Lung (tissue), 4 donors: ENCODE data around the genes HORMAD2, OSBP2 and MORC2.

- PRO-cap, result no peak
- RAMPAGE, long total RNA, result no peak
- RRBS, result no CpG with 5 or more reads among the region's 13 CpGs
Observed at GRCh38 chr22:29151912-29152724, 53.6 kb upstream of the EMID1 start.

GRCh38 chr22:29308825-29309166 lies 2.3 kb downstream of the GAS2L1 start:
- PRO-cap, result no peak
- RAMPAGE, long total RNA, result no peak
- RRBS, result no CpG with 5 or more reads among the region's 12 CpGs

GRCh38 chr22:29309167-29309774 lies 2.8 kb downstream of the GAS2L1 start:
- PRO-cap, result no peak
- RAMPAGE, long total RNA, result no peak
- RRBS, result no CpG with 5 or more reads among the region's 13 CpGs

DNA sequence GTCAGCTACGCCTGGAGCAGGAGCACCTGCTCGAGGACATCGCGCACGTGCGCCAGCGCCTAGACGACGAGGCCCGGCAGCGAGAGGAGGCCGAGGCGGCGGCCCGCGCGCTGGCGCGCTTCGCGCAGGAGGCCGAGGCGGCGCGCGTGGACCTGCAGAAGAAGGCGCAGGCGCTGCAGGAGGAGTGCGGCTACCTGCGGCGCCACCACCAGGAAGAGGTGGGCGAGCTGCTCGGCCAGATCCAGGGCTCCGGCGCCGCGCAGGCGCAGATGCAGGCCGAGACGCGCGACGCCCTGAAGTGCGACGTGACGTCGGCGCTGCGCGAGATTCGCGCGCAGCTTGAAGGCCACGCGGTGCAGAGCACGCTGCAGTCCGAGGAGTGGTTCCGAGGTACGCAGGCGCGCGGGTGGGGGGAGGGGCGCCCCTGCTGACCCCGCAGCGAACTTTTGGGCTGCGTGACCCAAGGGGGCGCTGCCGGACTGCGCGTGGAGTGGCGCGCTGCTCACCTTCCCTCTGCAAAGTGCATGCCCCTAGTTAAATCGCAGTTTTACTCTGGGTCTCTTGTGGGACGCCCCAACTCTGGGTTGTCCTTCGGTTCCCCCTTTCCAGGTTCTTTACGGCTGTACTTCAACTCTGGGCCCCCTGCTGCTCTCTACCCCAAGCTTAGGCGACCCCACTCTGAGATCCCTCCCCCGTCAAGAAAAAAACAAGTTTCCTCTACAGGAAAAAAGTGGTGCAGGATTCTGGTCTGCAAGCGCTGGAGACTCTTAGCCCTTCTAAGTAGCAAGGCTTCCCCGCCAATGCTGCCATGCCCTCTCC lies 947 bp downstream of the NEFH start:
- PRO-cap, result no peak
- RAMPAGE, long total RNA, result no peak
- RRBS, result no CpG with 5 or more reads among the region's 80 CpGs

GRCh38 chr22:29618173-29618479 lies 14.7 kb downstream of the NF2 start:
- PRO-cap, result no peak
- RAMPAGE, long total RNA, result no peak
- RRBS, result no CpG with 5 or more reads among the region's 1 CpG

- PRO-cap, result no peak
- RAMPAGE, long total RNA, result no peak
- RRBS, result no CpG with 5 or more reads among the region's 7 CpGs
Observed at GRCh38 chr22:29665504-29665823, 54.3 kb upstream of the CABP7 start.

DNA sequence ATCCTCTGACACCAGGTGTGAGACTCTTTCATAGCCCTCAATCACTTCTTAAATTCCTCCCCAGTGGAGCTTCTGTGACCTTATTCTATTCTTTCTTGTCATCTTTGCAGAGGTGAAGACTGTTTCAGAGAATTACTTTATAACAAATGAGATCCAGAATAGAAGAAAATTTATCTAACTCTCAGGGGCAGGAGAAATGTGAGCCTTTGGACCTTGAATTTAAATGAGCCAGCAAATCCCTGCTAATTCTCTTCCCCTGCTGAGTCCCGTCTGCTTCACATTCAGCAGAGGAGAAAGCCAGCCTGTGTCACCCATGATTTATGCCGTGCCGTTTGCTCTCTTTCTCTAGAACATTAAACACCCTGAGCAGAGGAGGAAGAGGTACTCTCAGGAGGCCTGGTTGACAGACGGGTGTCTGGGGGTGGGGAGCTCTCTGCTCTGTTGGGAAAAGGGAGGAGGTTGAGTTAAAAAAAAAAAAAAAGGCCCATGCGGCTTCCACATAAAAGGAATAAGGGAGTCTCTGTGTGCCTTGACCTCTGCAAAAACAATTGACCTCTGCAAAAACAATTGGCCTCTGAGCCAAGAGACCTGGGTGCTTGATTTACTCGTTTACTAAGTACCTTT lies 11.3 kb upstream of the MTMR3 start:
- PRO-cap, result no peak
- RAMPAGE, long total RNA, result no peak
- RRBS, result no CpG with 5 or more reads among the region's 6 CpGs

DNA sequence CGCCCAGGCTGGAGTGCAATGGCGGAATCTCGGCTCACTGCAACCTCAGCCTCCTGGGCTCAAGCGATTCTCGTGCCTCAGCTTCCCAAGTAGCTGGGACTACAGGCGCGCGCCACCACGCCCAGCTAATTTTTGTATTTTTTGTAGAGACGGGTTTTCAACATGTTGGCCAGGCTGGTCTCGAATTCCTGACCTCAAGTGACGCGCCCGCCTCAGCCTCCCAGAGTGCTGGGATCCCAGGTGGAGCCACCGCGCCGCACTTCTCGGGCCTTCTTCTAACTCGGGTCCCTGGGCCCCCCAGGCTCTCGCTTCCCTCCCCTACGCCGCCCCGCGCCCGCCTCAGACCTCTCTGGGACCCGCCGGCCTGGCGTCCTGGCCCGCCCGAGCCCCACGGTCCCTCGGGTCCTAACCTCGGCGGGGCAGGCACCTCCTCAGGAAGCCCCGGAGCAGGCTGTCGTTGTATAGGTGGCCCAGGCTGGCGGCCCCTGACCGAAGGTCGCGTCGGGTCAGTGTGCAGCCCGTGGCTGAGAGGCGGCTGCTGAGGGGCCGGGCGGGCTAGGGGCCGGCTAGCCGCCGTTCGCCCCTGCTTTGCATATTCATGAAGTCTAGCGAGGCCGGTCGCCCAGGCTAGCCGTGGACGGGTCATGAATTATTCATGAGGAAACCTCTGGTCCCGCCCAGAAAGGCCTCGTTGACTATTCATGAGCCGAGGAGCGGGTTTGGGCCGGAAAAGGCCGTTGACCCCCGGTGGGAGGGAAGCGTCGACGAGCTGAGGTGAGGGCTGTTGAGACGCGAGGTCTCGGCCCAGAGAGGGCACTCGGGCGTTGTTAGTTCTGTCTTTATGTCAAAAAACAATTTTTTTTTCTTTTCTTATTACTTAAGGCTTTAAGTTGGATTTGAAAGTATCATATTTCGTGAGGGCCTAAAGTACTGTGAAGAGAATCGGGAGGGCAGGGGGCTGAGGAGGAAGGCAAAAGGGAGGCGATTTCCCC lies at the start of gene HORMAD2:
Gene HORMAD2, plus strand, starts transcription at position 747 of the 992 bp plus-strand sequence.
- PRO-cap, result no peak
- RAMPAGE, long total RNA, result no peak
- RRBS, result 13% methylated on average over 23 of the region's 72 CpGs

DNA sequence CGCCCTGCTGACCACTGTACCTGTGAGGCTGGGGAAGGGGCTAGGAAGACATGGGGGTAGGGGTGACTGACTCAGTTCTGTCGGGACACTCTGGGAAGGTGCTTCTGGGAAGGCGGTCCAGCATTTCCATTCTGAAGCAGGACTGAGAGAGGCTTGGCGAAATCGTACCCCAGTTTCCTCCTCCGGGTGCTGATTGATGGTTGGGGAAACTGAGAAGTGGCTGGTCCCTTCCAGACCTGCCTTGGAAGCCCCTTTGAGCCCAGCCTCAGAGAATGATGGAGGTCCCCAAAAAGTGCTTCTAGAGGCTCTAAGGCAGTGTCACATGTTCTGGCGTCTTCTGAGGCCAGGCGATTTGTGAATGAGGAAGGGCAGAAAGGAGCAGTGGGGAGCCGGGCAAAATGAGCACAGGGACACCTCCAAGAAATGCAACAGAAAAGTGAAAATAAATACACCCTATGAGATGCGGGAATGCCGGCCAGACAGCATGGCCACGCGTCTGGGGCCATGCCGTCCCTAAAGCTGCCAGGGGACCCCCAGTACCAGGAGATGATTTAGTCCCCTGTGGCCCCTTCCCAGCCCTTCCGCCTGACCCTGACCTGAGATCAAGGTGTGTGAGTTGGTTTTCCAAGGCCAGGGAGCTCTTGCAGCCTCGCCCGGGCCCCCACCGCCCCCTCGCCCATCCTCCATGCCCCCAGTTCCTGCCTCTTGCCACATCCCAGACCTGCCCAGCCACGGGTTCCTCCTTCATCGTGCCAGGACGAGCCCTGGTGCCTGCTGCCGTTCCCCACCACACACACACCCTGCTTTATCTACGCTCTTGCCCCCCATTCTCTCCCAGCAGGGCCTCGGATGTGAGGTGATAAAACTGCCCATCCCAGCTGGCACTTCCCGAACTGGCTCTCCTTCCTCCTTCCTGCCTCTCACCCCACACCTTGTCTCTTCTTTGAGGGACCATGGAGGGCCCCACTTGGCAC lies 1.2 kb upstream of the LIF start:
- PRO-cap, result no peak
- RAMPAGE, long total RNA, result no peak
- RRBS, result 67% methylated on average over 3 of the region's 26 CpGs

- PRO-cap, result no peak
- RAMPAGE, long total RNA, result no peak
- RRBS, result no CpG with 5 or more reads among the region's 14 CpGs
Observed at GRCh38 chr22:30261019-30261927, 5.4 kb downstream of the OSM start.

GRCh38 chr22:30263274-30263794 lies 3.3 kb downstream of the OSM start:
- PRO-cap, result no peak
- RAMPAGE, long total RNA, result no peak
- RRBS, result 9% methylated on average over 9 of the region's 16 CpGs

DNA sequence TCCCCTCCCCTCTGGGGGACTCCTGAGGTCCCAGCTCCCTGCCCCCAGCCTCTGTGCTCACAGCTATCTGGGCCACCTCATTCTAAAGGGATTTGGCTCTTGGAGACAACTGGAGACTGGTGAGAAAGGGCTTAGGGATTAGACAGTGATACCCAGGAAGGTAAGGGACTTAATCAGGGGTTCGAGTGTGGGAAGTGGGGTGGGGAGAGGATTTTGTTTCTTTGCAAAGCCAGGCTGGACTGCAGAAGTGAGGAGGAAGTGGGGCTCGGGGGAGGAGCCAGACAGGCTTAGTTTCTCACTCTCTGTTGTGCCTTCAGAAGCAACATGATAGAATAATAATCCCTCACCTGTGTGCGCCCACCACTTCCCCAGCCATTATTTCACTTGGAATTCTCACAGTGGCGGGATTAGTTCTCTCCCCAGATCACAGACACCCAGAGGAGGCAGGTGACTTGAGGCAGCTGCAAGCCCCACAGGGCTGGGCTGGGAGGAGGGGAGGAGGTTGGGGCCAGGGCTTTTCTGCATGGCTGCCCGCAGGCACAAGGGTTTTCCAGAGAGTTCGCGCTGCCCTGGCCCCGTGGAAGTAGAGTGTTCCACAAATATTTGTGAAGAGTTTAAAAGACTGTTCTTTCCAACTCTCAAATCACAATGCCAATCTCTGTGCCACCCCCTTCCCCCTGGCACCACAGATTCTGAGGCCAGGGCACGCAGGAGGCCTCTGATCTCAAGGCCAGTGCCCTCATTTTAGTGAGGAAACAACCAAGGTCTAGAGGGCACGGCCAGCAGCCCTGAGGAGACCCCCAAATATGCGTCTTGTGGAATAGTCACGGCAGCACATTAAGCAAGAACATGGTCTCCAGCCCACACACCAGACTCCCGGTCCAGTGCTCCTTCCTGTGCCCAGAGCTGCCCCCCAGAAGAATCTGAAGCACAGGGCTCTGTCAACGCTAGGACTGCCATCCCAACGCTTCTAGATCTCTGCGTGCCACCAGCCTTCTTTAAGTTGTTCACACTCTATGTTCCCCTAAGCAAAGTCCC lies 3.9 kb upstream of the SEC14L2 start:
- PRO-cap, result no peak
- RAMPAGE, long total RNA, result no peak
- RRBS, result no CpG with 5 or more reads among the region's 16 CpGs

GRCh38 chr22:30694665-30695571 lies at the start of gene OSBP2:
Gene OSBP2 (plus strand): TSS chr22:30694874.
- PRO-cap, result bidirectional peak, plus-strand start at chr22:30694910, minus-strand start at chr22:30694831
- RAMPAGE, long total RNA, result no peak
- RRBS, result 3% methylated on average over 44 of the region's 95 CpGs

- PRO-cap, result no peak
- RAMPAGE, long total RNA, result no peak
- RRBS, result no CpG with 5 or more reads among the region's 10 CpGs
Observed at GRCh38 chr22:30705753-30706750, 11.4 kb downstream of the OSBP2 start.

GRCh38 chr22:30968113-30969140 lies at the start of gene MORC2:
Gene MORC2 (minus strand): TSS chr22:30968774.
- PRO-cap, result unidirectional peak, minus-strand start at chr22:30968770; bidirectional peak, plus-strand start at chr22:30969248, minus-strand start at chr22:30969035
- RAMPAGE, long total RNA, result no peak
- RRBS, result 29% methylated on average over 12 of the region's 71 CpGs

- PRO-cap, result no peak
- RAMPAGE, long total RNA, result no peak
- RRBS, result no CpG with 5 or more reads among the region's 11 CpGs
Observed at GRCh38 chr22:31081861-31082995, 1.1 kb downstream of the SMTN start.

- PRO-cap, result no peak
- RAMPAGE, long total RNA, result no peak
- RRBS, result no CpG with 5 or more reads among the region's 32 CpGs
Observed at GRCh38 chr22:31103860-31104674, 3.3 kb downstream of the SELENOM start.

DNA sequence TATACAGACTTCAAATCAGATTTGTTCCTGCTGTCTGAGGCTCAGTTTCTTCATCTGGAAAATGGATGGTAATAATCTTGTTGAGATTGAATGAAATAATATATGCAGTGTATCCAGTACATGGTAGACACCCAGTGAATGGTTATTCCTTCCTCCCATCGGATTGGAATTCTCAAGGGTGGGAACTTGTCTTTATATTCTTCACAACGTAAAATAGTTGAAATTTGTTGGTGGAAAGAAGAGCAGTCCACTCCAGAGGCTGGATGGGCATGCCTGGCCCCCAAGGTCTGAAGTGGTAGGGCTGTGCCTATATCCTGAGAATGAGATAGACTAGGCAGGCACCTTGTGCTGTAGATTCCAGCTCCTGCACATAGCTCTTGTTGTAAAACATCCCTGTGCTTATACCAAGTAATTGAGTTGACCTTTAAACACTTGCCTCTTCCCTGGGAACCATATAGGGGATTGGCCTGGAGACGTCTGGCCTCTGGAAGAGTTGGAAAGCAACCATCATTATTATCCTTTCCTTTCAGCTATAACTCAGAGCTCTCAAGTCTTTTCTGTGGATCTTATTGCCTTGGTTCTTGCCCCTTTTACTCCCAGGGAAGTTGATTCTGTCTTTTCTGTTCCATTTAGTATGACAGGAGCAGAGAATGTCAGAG lies 15.0 kb downstream of the LIMK2 start:
- PRO-cap, result no peak
- RAMPAGE, long total RNA, result no peak
- RRBS, result no CpG with 5 or more reads among the region's 3 CpGs

DNA sequence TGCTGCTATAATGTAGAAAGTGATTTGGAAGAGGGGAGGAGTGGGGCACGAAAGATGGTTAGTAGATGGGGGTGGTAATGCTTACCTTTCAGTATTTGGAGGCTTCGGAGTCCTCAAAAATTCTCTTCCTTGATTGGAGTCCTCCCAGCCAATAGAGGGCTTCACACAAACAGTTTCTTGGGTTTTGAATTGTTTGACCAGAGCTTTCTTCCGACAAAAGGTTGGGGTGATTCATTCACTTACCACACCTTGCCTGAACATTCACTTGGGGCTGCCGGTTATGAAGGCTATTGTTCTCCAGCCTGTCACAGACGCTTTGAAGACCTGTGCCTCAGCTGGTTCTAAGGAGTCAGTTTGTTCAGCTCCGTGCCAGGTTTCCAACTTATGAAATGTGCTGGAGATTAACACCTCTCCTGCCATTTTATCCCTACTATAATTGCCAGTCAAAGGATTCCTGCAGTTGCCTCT lies 31.2 kb downstream of the LIMK2 start:
- PRO-cap, result no peak
- RAMPAGE, long total RNA, result no peak
- RRBS, result no CpG with 5 or more reads among the region's 6 CpGs

- PRO-cap, result no peak
- RAMPAGE, long total RNA, result no peak
- RRBS, result 28% methylated on average over 5 of the region's 20 CpGs
Observed at GRCh38 chr22:31247721-31248825, 36.0 kb downstream of the LIMK2 start.